ENCODE results near the gene G0S2.

- PRO-cap, 4 experiments, result no peak in any of the 4 experiments
- RAMPAGE, long total RNA, 4 experiments, result no peak in any of the 4 experiments
Observed at GRCh38 chr1:207810795-207811458, 59.1 kb downstream of the CD46 start.

- PRO-cap, 4 experiments, result peak in 1 of 4 experiments; most common plus-strand start chr1:207818321 (in 1)
- RAMPAGE, long total RNA, 4 experiments, result no peak in any of the 4 experiments
Observed at GRCh38 chr1:207817654-207818896, 66.2 kb downstream of the CD46 start.

DNA sequence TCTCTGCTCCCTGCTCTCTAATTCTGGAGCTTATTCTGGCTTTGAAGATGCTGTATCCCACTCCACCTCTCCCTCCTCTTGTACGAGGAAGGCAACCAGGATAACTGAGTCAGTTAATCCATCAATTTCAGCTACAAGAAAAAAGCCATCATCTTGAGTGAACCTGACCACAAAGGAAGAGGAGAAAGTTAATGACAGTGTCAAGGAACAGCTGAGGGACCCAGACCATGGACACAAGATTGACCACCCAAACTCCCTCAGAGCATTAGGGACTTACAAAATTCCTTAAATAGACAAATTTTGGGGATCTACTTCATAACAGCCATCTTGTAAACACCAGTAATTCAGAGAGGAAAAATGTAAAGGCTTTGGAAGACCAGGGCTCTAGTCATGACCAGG is 67.9 kb downstream of the CD46 start:
- PRO-cap, 4 experiments, result no peak in any of the 4 experiments
- RAMPAGE, long total RNA, 4 experiments, result no peak in any of the 4 experiments

- PRO-cap, 4 experiments, result peak in 2 of 4 experiments; most common plus-strand start chr1:207866995 (in 2); most common minus-strand start chr1:207866832 (in 1)
- RAMPAGE, long total RNA, 4 experiments, result no peak in any of the 4 experiments
Observed at GRCh38 chr1:207865915-207867127, 44.6 kb downstream of the CD34 start.

GRCh38 chr1:207871074-207872006 is 39.6 kb downstream of the CD34 start:
- PRO-cap, 4 experiments, result no peak in any of the 4 experiments
- RAMPAGE, long total RNA, 4 experiments, result no peak in any of the 4 experiments

- PRO-cap, 4 experiments, result no peak in any of the 4 experiments
- RAMPAGE, long total RNA, 4 experiments, result no peak in any of the 4 experiments
Observed at GRCh38 chr1:207917017-207917259, 6.0 kb upstream of the CD34 start.

DNA sequence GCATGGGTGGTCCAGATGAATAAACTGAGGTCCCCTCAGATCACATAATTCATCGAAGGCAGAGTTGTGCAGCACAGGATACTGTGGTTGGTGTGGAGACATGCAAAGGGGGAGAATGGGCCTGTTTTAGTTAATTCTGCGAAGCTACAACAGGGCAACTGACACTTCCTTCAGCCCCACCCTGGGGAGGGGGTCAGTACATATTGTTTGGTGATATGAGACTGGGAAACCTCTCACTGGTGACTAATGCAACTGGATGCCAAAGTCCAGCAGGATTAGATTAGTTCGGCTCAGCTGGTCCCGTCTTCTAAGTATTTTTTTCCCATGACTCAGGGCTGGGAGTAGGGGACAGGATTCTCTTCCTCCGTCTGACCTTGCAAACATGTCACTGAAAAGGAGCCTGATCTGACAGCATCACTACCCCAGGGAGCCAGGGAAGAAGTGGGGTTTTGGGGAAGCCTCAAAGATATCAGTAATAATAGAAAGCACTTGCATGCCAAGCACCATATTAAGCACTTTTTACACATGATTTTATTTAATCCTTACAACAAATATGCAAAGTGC is 42.9 kb downstream of the PLXNA2 start:
- PRO-cap, 4 experiments, result no peak in any of the 4 experiments
- RAMPAGE, long total RNA, 4 experiments, result no peak in any of the 4 experiments

- PRO-cap, 4 experiments, result no peak in any of the 4 experiments
- RAMPAGE, long total RNA, 4 experiments, result no peak in any of the 4 experiments
Observed at GRCh38 chr1:208206315-208206960, 37.7 kb downstream of the PLXNA2 start.

DNA sequence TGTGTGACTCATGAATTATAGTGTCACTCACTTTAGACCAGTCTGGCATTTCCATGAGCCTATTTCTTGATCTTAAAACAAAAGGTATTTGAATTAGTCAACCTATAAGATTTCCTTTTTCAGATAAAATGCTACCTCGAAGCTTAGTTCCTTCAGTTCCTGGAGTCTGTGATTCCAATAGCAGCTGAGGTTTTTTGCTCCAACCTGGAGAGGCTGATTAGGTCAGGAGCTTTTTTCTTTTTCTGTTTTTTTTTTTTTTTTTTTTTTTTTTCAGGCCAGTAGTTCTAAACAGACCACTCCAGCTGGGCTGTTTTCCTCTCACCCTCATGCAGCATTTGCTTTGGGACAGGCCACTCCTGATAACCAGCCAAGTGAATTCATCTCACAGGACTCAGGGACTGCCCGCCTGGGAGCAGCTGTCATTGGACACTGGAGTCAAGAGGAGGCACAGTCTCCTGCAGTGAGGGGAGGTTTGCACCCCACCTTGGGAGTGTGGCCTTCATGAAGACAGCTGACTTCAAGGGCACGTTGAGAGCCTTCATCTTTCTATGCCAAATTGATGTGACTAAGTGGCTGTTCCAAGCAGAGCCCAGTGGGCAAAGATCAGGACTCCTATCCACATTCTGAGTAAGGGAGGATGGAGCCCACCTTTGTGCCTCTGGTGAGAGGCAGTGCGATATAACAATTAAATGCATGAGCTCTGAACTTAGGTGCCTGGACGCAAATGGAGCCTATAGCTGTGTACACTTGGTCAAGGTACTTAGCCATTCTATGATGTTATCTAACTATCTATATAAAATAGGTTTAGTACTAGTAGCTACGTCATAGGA is 22.8 kb downstream of the PLXNA2 start:
- PRO-cap, 4 experiments, result no peak in any of the 4 experiments
- RAMPAGE, long total RNA, 4 experiments, result no peak in any of the 4 experiments

DNA sequence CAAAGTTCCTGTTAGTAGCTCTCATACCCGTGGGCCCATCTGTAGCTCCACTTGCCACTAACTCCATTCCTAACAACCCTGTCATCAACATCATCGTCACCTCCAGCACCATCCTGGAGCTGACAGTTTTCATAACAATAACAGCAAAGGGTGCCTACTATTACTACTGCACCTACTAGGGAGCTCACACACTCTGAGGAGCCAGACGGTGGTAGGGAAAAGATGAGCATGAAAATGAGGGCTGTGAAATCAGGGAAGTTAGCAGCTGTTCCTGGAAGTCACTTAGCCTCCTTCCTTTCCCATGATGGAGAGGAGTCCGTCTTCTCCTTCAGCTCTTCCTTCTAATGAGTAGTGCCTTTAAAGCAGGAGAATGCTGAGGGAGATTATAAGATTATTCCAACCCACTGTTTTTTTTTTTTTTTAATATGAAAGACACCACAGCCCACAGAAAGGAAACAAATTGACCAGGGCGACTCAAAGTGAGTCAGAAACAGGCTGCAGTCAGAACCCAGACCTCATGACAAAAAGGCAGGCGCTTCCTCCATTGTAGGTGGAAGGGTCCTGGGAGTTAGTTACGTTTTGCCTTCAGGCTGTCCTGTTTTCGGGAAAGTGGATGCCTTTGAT is 21.2 kb downstream of the PLXNA2 start:
- PRO-cap, 4 experiments, result no peak in any of the 4 experiments
- RAMPAGE, long total RNA, 4 experiments, result no peak in any of the 4 experiments

GRCh38 chr1:209421333-209421596 is 162.2 kb upstream of the CAMK1G start:
- PRO-cap, 4 experiments, result no peak in any of the 4 experiments
- RAMPAGE, long total RNA, 4 experiments, result no peak in any of the 4 experiments

DNA sequence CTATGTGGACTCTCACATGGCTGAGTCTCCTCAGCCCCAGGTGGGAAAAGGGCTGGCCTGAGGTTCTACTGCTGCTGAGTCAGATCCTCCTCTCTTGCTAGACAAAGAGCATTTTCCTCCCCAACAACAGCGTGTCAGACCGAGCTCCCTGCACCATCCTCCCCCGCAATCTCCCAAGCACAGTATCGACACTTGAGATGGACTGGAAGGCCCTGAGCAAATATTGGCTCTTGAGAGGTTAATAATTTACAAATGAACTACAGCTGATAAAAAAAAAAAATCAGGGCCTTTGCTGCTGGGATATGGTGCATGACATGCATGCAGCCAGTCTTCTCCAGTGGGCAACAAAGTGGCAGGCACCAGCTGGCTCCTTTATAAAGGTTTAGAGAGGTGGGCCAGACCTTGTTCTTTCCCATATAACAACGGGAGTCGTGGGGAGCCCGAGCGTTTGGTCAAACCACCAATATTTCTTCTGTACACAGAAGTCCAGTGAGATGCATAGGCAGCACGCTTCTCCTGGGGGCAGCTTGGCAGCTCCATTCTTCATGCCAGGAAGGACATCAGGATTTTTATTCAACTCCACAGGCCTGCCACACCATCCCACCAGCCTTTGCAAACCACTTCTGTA is 55.4 kb upstream of the CAMK1G start:
- PRO-cap, 4 experiments, result no peak in any of the 4 experiments
- RAMPAGE, long total RNA, 4 experiments, result no peak in any of the 4 experiments

- PRO-cap, 4 experiments, result peak in 4 of 4 experiments; most common plus-strand start chr1:209675413 (in 4); most common minus-strand start chr1:209675277 (in 3)
- RAMPAGE, long total RNA, 4 experiments, result start-site peak on the plus strand in 4 of 4 experiments, at chr1:209675332-209675431 at its widest, 20 to 3,484 reads per replicate; start-site peak on the minus strand in 4 of 4 experiments, at chr1:209675147-209675309 at its widest, 6 to 40 reads per replicate
Observed at GRCh38 chr1:209674898-209675962, at the start of gene G0S2. G0S2 (plus strand) TSS chr1:209675412.

DNA sequence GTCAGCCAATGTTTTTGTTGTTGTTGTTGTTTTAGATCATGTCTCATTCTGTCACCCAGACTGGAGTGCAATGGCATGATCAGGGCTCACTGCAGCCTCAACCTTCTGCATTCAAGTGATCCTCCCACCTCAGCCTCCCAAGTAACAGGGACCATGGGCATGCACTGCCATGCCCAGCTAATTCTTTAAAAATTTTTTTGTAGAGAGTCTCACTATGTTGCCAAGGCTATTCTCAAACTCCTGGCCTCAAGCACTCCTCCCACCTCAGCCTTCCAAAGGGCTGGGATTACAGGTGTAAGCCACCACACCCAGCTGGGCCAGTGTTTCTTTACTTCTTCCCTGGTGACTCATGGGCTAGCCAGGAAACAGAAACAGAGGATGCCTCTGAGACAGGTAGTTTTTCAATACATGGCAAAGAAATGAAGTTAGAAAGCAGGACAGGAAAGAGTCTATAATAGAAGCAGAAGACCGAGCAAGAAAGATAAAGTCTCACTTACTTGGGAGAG is 7.5 kb upstream of the C1orf74 start:
- PRO-cap, 4 experiments, result no peak in any of the 4 experiments
- RAMPAGE, long total RNA, 4 experiments, result no peak in any of the 4 experiments

DNA sequence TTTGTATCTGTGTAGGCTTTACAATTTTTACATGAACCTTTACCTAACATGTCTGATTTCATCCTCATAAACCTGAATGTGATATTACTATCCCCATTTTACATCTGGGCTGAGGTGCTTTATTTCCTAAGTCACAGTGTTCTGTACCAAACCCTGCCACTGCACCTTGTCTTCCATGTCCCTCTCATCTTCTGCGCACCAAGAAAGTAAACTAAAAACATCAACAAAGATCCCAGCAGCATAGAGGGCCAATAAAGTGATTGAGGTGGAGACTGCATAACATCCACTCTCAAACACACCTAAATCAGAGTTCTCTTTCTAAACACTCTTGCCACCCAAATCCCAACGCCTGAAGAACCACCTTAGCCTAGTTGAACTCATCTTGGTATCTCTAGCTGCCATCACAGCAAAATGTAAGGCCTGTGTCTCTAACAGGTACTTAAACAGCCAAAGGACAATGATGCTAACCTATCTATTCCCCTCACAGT is 1.7 kb downstream of the IRF6 start:
- PRO-cap, 4 experiments, result no peak in any of the 4 experiments
- RAMPAGE, long total RNA, 4 experiments, result no peak in any of the 4 experiments

GRCh38 chr1:210384632-210385026 is 55.9 kb downstream of the HHAT start:
- PRO-cap, 4 experiments, result no peak in any of the 4 experiments
- RAMPAGE, long total RNA, 4 experiments, result no peak in any of the 4 experiments

GRCh38 chr1:210446449-210446838 is 117.7 kb downstream of the HHAT start:
- PRO-cap, 4 experiments, result no peak in any of the 4 experiments
- RAMPAGE, long total RNA, 4 experiments, result no peak in any of the 4 experiments

DNA sequence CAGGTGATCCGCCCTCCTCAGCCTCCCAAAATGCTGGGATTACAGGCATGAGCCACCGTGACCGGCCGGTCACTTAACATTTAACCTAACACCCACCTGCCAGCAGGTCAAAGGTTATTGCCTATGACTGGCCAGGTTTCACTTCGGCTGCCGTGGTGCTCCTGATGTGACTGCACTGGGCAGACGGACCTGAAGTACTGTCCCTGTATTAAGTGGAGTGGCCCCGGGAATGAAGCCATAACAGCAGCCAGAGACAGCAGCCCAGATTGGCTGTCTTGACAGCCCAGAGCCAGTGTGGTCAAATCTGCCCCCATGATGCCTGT is 24.4 kb upstream of the RD3 start:
- PRO-cap, 4 experiments, result no peak in any of the 4 experiments
- RAMPAGE, long total RNA, 4 experiments, result no peak in any of the 4 experiments

GRCh38 chr1:211538416-211538789 is 40.6 kb downstream of the SLC30A1 start:
- PRO-cap, 4 experiments, result no peak in any of the 4 experiments
- RAMPAGE, long total RNA, 4 experiments, result no peak in any of the 4 experiments

GRCh38 chr1:211541942-211542626 is 36.9 kb downstream of the SLC30A1 start:
- PRO-cap, 4 experiments, result no peak in any of the 4 experiments
- RAMPAGE, long total RNA, 4 experiments, result no peak in any of the 4 experiments